AG04449 (cell line): ENCODE results near the gene DIS3.

DNA sequence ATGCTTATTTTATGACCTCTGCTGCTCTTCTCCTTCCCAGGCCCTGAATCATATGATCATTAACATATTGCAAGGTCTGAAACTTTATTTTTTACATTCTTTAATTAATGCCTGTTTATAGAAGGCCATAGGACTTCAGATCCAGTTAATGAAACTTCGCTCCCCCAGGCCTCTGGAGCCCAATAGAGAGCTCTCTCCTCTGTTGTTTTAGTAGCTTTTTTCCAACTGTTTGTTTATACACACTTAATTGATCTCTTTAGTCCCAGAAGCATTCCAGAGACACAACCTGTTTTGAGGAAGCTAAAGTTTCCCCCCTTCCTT is 68.3 kb downstream of the DACH1 start:
- RRBS = no CpG with 5 or more reads among the region's 1 CpG

- RRBS = no CpG with 5 or more reads among the region's 5 CpGs
These were observed 3.7 kb downstream of the DIS3 start for GRCh38 chr13:72777824-72778604.

DNA sequence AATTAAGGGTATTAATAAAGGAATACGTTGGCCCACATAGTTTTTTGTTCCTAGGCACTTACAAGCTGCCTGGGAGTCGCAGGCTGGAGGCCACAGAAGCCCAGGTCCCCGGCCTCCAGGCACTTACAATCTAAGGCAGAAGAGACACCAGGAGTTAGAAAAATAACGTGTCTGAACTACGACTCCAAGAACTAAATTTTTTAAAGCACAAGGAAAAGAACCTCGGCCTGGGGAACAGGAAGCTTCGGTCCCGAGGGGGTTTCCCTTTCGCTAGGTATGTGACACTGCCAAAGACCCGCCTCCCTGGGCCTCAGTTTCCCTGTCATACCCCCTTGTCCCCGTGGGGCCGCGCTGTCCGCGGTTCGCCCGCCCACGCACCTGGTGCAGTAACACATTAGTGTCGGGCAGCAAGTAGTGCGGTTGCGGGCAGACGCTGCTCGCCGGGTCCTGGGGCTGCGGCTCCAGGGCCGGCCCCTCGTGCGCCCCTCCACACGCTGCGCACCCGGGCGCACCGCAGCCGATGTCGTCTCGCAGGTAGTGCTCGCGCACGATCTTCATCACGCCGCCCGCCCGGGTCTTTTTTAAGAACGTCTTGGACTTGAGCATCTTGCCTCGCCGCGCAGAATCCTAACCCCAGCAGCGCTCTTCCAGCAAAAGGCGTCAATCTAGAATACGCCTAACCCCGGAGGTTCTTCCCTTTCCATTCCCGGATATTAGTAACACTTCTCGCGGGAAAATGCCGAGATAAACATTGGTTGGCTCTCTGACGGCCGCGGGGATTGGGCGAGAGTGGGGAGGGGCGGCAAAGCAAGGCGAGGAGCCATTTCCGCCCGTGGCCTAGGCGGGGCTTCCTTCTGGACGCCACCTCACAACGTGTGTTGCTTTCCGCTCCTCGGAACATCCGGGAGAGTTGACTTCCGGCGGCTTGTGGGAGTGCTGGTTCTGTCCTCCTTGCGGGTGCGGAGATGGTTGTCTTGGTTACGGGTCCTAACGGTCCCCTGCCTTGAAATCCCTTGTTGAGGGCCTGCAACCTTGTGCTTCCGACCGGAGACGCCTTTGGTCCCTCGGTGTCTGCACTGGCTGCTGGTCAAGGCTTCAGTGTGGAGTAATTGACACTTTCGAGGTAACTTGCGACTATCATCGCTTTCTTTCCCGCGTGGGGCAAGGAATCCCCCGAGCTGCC is at the start of gene DIS3:
Gene DIS3 (minus strand): TSS at position 674 of the 1,183 bp plus-strand sequence.
- RRBS = 1% methylated on average over 20 of the region's 85 CpGs

GRCh38 chr13:73063675-73064298 is 5.0 kb downstream of the KLF5 start:
- RRBS = no CpG with 5 or more reads among the region's 4 CpGs

DNA sequence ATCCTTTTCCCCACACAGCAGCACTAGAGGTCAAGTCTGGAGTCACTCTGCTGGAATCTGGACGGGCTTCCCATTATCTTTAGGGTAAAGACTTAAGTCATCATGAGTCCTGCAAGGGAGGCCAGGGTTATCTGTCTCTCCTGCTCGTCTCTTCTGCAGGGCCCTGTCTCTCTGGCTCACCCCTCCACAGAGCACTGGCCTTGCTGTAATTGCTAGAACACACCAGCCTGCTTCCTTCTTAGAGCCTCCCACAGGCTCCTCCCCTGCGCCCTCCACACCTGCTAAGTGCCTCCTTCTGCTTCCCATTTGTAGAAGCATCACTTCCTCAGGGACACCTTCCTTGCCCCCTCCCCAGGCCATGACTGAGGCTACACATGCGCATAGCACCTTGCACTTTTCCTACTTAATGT is 162.6 kb downstream of the KLF5 start:
- RRBS = no CpG with 5 or more reads among the region's 4 CpGs

- RRBS = no CpG with 5 or more reads among the region's 2 CpGs
These were observed 462.5 kb downstream of the KLF5 start for GRCh38 chr13:73521266-73521758.

- RRBS = no CpG with 5 or more reads among the region's 5 CpGs
These were observed 559.4 kb downstream of the KLF5 start for GRCh38 chr13:73618254-73618592.

DNA sequence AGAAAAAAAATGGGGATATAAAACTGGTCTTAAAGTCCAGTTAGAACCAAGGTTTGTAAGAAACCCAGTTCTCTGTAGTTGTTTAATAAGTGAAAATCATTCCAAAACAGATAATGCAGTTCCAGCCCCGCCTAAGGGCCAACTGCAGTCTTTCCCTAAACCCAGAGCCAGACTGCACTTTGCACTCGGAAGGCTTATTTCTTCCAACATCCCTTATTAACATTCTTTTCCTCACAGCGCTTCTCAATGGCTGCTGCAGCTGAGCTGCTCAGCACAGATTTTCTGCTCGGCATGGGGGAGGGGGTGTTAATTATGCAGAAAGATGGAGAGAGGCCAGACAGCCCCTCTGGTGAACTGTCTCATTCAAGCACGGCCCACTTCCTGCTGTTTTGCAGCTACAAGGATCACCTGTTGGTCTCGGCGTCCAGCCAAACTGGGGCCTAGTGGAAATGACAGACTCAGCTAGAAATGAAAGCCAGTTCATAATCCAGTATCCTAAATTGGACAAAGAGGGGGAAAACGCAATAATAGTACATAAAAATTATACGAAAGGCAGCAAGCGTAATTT is 707.2 kb downstream of the KLF5 start:
- RRBS = no CpG with 5 or more reads among the region's 10 CpGs

- RRBS = no CpG with 5 or more reads among the region's 8 CpGs
These were observed 916.8 kb downstream of the KLF5 start for GRCh38 chr13:73975338-73976234.

GRCh38 chr13:74135735-74136098 is 1076.9 kb downstream of the KLF5 start:
- RRBS = 6% methylated on average over 1 of the region's 14 CpGs

DNA sequence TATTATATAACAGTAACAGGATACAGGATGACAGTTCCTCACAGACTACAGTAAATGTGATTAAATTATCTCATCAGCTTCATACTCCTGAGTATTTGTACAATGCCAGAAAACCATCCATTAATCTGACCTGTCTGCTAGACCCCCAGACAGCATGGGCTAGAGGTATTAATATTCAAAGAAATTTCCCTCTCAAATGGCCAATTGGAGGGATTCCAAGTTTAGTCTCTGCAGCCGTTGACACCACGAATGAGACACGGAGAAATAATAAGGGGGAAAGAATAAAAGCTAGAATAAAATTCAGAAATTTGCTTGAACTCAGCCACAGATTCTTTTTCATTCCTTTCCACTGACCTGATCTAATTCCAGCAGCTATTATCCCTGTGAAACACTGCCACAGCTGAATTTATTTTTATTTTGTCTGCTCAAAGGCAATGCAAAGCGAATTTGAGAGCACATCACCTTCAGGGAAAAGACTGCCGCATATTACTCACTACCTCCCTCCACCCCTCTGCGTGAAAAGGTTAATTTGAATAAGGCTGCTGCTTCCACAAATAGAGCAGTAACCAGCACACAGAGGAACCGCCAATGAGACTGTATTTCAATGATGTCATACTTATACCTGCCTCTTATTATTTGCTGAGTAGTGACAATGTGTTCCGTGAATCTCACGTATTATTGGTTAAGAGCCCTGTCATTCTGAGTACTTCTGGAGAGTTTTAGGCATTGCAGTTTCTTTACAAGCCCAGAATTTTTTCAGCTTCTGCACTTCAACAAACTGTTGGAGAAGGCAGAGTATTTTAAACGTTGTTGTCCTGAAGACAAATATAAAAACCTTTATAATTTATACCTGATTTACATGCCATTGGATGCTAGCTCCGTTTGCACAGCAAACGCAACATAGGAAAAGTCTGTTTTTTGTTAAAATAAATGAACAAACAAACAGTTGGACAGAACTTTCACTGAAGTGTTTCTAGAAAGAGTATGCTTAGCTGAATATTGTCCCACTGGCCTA is 1191.7 kb downstream of the TBC1D4 start:
- RRBS = no CpG with 5 or more reads among the region's 12 CpGs

DNA sequence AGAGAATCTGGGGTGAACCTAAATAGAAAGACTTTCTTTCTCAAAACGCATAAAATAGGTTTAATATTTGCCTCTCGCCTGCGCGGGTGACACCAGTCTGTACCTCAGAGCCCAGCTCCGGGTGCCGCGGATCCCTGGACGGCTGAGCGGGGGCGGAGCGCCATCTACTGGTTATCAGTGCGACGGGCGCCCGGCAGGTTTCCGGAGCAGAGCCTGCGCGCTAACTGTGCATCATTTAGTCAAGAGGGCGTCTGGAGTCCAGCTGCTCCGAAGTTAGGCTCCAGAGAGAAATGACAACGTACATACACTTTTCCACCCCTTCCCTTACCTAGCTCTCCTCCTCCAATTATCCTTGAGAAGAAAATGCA is 262.2 kb downstream of the TBC1D4 start:
- RRBS = 3% methylated on average over 10 of the region's 21 CpGs

- RRBS = no CpG with 5 or more reads among the region's 9 CpGs
These were observed 179.8 kb downstream of the TBC1D4 start for GRCh38 chr13:75302100-75302724.

DNA sequence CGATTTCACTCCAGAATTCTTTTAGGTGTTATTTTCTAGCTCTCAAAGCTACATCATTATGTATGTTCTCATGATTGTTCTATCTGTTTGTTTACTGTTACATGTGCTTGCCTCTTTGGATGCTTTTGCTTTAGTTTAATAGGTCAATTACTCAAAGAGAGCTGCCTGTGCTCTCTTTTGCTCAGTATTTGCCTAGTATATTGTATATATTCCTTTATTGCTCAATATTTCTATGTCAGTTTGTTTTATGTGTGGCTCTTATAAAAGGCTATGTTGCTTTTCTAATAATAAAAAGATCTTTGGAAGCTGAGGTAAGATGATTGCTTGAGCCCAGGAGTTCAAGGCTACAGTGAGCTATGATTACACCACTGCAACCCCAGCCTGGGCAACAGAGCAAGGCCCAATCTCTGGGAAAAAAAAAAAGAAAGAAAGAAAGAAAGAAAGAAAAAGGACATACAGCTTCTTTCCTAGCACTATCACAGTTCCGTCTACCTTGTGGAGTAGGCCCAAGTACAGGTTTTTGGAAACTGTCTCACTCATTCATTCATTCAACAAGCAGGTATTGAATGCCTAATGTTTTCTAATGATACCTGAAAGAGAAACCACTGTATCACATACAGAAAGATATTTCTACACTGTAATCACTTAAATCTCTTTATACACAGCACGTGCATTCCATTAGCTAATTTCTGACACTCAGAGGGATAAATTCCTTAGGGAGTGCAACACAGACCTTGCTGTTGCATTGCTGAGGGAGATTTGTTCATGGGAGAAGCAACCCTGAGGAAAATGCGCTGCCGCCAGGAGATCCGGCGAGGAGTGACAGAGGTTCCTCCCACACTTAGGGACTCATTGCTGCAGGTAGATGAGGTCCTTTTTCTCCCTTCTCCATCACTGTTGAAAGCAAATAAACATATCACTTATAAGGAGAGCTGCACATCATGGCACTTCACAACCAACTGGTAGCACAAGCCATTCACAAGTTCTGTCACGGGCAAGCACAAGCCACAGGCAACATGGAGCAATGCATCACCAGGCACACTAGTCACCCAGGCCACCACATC is 169.6 kb downstream of the TBC1D4 start:
- RRBS = no CpG with 5 or more reads among the region's 8 CpGs

GRCh38 chr13:75836119-75836567 is 200.0 kb downstream of the LMO7 start:
- RRBS = no CpG with 5 or more reads among the region's 3 CpGs

DNA sequence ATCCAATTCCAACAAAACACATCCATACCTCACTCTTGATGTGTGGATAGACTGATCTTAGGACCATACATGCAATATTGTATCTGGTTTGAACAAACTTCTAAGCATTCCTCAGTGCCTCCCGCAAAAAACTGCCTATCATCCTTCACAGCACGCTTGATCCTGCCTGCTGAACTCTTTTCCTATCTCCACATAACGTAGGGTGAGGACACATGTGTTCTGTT is 415.2 kb downstream of the KCTD12 start:
- RRBS = no CpG with 5 or more reads among the region's 3 CpGs

DNA sequence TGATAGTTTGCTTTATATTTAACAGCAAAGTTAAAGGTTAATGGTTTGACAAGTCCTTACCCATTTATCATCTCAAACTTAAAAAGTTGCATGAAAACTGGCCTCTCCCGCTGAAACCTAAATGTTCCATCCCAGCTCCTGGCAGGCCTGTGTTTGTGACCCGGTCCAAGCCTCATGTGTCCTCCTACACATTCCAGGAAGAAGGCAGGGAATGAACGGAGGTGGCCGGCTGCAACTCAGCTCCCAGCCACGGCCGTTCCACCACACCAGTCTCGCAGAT is 56.6 kb downstream of the KCTD12 start:
- RRBS = no CpG with 5 or more reads among the region's 7 CpGs

- RRBS = no CpG with 5 or more reads among the region's 1 CpG
These were observed 2.5 kb downstream of the KCTD12 start for GRCh38 chr13:76883809-76884028.

DNA sequence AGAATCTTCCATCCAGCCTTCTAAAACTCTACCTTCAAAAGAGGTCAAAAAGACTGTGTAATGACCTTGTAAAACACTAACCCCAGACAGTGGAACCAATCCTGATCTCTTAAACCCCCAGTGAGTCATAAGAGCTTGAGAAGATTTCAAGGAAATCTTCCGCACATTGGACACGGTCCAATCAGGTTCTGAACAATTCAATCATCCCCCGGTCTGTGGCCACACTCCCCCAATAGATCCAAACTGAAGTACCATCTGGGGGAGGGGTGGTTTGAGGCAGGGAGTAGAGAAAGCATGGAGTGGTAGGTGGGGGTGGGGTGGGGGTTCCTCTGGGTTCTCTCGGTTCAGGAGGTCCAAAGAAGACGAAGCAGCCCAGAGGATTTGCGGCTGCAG is 1.6 kb downstream of the KCTD12 start:
- RRBS = no CpG with 5 or more reads among the region's 6 CpGs

GRCh38 chr13:76886777-76887257 is 612 bp upstream of the KCTD12 start:
- RRBS = no CpG with 5 or more reads among the region's 31 CpGs